BJ (cell line): ENCODE measurements around the genes ENSG00000268655, RPL13A and RPS11.

- CAGE, long polyA plus RNA = no peak
Measured at GRCh38 chr19:48874207-48874351, 1.9 kb downstream of the PPP1R15A start.

GRCh38 chr19:48907658-48908132 lies 7.6 kb downstream of the NUCB1 start:
- CAGE, long polyA plus RNA = no peak
- RRBS = 100% methylated on average over 2 of the region's 15 CpGs

DNA sequence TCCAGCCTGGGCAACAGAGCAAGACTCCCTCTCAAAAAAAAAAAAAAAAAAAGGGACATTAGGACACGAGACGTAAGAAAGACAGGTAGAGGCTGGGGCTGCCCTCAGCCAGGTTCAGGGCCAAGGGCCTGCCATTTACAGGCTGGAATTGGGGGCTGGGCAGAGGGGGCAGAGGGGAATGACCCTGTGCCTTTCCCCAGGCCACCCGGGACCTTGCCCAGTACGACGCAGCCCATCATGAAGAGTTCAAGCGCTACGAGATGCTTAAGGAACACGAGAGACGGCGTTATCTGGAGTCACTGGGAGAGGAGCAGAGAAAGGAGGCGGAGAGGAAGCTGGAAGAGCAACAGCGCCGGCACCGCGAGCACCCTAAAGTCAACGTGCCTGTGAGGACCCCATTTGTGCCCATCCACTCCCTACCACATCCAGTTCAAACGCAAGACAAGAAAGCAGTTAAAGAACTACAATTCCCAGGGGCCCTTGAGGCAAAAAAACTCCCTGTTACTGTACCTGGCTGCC lies 12.8 kb downstream of the NUCB1 start:
- CAGE, long polyA plus RNA = no peak
- RRBS = no CpG with 5 or more reads among the region's 17 CpGs

DNA sequence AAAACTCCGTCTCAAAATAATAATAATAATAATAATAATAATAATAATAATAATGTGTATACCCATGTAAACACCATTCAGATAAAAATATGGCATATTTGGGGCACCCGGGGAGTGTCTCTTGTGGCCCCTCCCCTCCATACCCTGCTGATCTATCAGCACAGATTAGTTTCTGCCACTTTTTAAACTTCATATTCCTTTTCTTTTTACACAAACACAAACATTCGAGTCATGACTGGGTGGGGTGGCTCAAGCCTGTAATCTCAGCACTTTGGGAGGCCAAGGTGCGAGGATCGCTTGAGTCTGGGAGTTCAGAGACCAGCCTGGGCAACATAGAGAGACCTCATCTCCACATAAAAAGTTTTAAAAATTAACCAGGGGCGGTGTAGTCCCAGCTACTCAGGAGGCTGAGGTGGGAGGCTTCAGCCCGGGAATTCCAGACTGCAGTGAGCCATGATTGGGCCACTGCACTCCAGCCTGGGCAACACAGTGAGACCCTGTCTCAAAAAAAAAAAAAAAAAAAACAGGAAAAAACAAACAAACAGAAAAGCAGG lies 776 bp upstream of the BAX start:
- CAGE, long polyA plus RNA = no peak
- RRBS = no CpG with 5 or more reads among the region's 7 CpGs

DNA sequence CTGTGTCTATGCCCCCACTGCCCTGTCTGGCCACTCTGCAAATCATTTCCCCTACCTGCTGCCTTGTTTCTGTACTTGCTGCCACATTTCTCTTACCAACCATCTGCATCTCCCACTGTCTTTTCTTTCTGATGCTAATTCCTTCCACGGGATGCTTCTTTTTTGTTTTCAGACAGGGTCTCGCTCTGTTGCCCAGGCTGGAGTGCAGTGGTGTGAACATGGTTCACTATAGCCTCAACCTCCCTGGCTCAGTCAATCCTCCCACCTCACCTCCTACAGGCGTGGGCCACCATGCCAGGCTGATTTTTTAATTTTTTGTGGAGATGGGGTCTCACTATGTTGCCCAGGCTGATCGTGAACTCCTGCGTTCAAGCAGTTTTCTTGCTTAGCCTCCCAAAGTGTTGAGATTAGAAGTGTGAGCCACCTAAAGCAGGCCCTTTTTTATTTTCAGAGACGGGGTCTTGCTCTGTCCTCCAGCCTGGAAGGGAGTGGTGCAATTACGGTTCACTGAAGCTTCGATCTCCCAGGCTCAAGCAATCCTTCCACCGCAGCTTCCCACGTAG lies 4.8 kb downstream of the GYS1 start:
- CAGE, long polyA plus RNA = no peak
- RRBS = no CpG with 5 or more reads among the region's 10 CpGs

DNA sequence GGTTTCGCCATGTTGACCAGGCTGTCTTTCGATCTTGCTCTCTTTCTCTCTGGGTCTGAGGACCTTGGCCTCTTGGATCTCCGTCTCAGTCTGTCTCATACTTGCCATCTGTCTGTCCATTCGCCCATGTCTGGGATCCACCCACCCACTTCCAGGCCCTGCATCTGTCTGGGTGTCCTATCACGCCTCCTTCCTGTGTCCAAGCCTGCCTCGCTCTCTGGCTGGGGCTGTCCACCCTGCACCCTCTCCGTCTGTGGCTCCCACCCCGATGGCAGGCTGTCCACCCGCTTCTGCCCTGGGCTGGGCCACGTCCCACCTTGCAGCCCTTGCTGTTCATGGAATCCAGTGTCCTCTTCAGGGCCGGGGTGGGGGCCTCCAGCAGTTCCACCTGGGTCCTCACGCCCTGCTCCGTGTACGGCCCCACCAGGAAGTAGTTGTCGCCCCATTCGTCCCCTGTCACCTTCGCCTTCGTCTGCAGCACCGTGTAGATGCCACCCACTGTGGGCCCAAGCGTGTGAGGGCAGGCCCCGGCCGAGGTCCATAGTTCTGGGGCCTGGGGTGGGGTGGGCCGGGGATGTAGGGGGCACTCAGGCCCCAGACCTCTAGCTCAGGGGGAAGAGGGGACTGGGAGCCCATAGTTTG lies 2.0 kb downstream of the GYS1 start:
- CAGE, long polyA plus RNA = no peak
- RRBS = no CpG with 5 or more reads among the region's 23 CpGs

- CAGE, long polyA plus RNA = no peak
- RRBS = no CpG with 5 or more reads among the region's 18 CpGs
Measured at GRCh38 chr19:48994010-48994532, 384 bp downstream of the RUVBL2 start.

DNA sequence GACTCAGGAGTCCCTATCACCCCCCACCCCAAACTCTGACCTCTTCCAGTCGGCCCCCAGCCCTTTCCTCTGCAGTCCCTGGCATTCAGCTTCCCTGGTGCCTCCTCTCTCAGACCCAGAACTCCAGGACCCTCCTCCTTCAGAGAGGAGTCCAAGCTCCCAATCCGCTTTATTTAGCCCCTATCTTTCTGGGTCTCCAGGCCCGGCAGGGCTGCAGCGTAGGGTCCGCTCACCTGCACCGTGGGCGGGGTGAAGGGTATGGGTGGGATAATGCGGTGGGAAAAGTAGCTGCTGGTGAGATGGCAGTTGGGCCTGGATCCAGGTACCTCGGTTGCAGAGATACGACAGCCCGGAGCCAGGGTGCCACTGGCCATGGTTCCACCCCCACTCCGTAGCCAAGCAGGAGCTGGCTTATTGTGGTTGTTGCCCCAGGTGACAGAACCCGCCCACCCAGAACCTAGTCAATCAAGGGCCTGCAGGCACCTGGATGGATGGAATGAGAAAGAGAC lies at the start of gene ENSG00000268655:
TSS of gene ENSG00000268655 (minus strand) at position 408 of the 509 bp plus-strand sequence.
- CAGE, long polyA plus RNA = no peak
- RRBS = no CpG with 5 or more reads among the region's 13 CpGs

DNA sequence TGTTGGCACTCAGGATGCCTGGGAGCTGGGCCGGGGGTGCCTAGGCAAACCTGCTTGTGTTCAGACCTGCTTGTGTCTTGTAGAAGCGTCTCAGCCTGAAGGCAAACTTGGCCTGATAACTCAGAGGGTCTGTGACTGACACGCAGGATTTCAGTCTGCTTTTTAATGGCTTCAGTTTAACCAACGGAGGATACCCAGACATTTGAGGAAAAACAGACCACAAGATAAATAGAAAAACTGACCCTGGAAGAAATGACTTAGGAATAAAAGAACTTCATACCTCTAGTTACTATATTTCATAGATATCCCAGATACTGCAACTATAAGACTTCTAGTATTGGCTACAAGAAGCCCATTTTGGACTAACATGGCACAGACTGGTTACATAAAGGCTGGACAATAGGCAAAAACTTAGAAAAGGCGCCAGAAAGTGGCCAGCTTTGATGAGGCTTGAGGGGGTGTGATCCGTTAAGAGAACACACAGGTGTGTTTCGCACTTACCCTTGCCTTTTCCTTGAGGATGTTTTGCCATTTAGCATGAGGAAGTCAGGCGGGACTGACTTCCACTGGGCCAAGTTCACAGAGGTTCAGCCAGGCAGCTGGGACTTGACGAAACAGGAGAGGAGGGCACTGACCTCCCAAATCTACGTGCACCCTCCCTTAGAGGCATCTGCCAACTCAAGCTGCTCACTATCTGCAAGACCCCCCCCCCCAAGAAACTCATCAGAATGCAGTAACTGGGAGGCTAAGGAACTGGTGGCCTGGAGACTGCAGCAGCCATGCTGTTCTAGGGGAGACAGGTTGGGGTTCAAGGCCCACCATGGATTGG lies 4.7 kb upstream of the LIN7B start:
- CAGE, long polyA plus RNA = no peak
- RRBS = no CpG with 5 or more reads among the region's 10 CpGs

GRCh38 chr19:49133321-49134210 lies 14.2 kb downstream of the PPFIA3 start:
- CAGE, long polyA plus RNA = no peak
- RRBS = 9% methylated on average over 9 of the region's 55 CpGs

DNA sequence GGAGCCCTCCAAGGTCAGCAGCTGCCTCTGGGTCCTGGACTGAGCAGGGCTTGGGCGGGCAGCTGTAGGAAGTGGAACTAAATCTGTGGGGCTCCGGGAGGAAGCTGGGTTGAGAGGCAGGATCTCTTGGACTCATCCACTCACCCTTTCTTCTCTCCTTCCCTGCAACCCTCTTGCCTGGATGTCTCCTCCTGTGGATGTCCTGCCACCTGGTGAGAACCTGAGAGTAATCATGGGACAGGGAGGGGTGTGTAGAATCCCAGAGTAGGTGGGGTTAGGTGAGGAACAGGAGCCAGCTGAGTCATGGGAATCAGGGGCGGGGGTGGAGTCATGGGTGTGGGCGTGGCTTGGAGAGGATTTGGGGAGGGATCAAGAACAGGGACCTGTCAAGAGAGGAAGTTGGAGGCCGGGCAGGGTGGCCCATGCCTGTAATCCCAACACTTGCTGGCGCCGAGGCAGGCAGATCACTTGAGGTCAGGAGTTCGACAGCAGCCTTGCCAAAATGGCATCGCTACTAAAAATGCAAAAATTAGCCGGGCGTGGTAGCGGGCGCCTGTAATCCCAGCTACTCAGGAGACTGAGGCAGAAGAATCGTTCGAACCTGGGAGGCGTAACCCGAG lies 16.7 kb downstream of the PPFIA3 start:
- CAGE, long polyA plus RNA = no peak
- RRBS = no CpG with 5 or more reads among the region's 17 CpGs

- CAGE, long polyA plus RNA = no peak
- RRBS = 3% methylated on average over 2 of the region's 25 CpGs
Measured at GRCh38 chr19:49427631-49428153, 2.5 kb downstream of the GFY start.

DNA sequence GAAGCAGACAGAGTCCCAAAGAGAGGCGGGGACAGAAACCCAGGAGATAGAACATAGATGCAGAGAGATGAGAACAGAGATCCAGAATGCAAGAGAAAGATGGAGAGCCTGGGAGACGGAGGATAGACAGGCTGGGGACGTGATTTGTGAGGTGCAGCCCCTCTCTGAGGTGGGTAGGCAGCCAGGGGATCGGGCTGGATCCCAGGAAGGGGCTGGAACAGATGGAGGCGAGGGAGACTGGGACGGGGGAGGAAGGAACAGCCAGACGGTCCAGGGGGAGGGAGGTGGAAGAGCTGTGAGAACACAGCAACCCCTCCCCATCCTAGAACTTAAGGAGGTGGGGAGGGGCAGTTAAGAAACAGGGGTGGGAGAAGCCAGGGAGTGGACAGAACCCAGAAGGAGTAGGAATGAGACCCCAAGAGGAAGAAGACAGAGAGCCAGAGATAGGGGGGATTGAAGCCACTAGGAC lies 3.1 kb downstream of the SLC17A7 start:
- CAGE, long polyA plus RNA = no peak
- RRBS = no CpG with 5 or more reads among the region's 7 CpGs

GRCh38 chr19:49442120-49443358 lies 1.2 kb upstream of the SLC17A7 start:
- CAGE, long polyA plus RNA = no peak
- RRBS = 4% methylated on average over 15 of the region's 61 CpGs

DNA sequence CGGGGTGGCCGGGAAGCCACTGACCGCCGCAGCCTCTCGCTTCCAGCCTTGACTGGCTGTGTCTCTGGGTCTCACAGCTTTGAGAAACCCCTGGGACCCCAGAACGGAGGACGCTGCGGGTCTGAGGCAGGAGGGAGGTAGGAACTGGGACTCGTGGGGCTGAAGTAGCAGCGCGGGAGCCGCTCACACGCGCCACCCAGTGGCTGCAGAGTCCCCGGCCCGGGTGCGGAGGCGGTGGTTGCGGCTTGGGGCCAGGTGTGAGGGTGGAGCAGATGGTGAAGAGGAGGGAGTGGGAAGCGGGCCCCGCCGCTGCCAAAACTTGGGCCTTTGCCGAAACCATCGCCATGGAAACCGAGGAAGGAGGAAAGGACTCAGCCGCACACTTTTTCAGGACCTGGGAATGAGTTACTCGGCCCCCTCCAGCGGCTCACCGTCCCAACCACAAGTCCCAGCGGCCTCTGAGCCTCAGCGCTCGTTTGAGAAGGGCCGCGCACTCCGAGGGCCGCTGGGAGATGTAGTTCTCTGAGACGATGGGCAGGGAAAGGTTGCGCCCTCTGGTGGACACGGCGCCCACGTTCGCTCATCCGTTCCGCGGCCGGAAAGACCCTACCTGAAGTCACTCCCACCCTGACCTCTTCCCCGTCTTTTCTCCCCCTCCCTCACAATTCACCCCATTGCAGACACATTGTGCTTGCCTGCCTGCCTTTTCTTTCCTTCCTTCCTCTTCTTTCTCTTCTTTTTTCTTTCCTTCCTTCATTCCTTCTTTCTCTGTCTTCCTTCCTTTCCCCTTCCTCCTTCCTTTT lies 2.2 kb upstream of the SLC17A7 start:
- CAGE, long polyA plus RNA = no peak
- RRBS = no CpG with 5 or more reads among the region's 47 CpGs

- CAGE, long polyA plus RNA = start-site peak on the plus strand at chr19:49487566-49487641, 183 and 159 reads in 2 replicates
- RRBS = 90% methylated on average over 2 of the region's 66 CpGs
Measured at GRCh38 chr19:49486904-49487811, at the start of gene RPL13A. Gene RPL13A (plus strand): TSS chr19:49487608.

- CAGE, long polyA plus RNA = no peak
- RRBS = no CpG with 5 or more reads among the region's 25 CpGs
Measured at GRCh38 chr19:49490699-49491728, 3.6 kb downstream of the RPL13A start.

GRCh38 chr19:49493151-49493612 lies 3.1 kb upstream of the RPS11 start:
- CAGE, long polyA plus RNA = no peak
- RRBS = no CpG with 5 or more reads among the region's 11 CpGs

DNA sequence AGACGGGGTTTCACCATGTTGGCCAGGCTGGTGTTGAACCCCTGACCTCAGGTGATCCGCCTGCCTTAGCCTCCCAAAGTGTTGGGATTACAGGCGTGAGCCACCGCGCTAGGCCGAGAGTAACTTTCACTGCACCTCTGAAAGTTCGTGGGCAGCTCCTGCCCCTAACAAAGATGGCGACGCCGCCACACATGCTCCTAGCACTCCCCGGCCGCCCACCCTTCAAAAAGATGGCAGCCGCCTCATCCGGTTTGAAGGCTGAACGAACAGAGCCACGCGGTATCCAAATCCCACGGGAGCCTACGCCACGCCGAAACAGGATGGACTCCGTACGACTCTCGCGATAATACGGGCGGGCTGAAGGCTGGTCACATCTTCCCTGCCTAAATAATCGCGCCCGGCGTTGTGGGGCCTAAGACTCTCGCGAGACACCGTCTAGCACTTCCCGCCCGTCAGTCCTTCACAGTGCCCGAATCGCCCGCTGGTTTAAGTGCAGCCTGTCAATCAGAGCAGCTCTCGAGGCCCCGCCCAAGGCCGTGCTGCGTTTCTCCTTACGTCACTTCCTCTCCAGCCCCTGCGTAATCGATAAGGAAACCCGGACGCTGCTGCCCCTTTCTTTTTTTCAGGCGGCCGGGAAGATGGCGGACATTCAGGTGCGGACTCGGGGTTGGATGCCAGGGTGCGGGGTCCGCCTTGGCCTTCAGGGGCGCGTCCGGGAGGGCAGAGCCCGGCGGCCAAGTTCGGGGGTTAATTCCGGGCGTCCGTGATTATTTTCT lies at the start of gene RPS11:
TSS of gene RPS11 (plus strand) at position 616 of the 776 bp plus-strand sequence.
- CAGE, long polyA plus RNA = start-site peak on the plus strand centred at position 603 of the sequence, 53 bp wide, 812 and 169 reads in 2 replicates
- RRBS = 1% methylated on average over 9 of the region's 64 CpGs

DNA sequence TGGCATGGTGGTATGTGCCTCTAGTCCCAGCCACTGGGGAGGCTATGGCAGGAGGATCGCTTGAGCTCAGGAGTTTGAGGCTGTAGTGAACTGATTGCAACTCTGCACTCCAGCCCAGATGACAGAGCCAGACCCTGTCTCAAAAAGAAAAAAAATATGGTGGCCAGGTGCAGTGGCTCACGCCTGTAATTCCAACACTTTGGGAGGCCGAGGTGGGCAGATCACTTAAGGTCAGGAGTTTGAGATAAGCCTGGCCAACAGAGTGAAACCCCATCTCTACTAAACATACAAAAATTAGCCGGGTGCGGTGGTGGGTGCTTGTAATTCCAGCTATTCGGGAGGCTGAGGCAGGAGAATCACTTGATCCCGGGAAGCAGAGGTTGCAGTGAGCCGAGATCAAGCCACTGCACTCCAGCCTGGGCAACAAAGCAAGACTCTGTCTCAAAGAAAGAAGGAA lies 4.6 kb downstream of the FCGRT start:
- CAGE, long polyA plus RNA = no peak
- RRBS = no CpG with 5 or more reads among the region's 8 CpGs